Stomach (tissue), 7 donors: ENCODE measurements around the genes HSD3B7 and ZNF267.

GRCh38 chr16:30813785-30814648 is 27.0 kb upstream of the ZNF629 start:
- PRO-cap: bidirectional peak, plus-strand start at chr16:30814581, minus-strand start at chr16:30814462
- RAMPAGE, long total RNA, 5 experiments: no peak in any of the 5 experiments
- RRBS: 1% methylated on average over 12 of the region's 46 CpGs

GRCh38 chr16:30947783-30948902 is 725 bp upstream of the ORAI3 start:
- PRO-cap: unidirectional peak, plus-strand start at chr16:30948642
- RAMPAGE, long total RNA, 5 experiments: start-site peak on the plus strand in 1 of 5 experiments, at chr16:30947668-30948539 at its widest, 20 reads per replicate
- RRBS: 19% methylated on average over 15 of the region's 54 CpGs

DNA sequence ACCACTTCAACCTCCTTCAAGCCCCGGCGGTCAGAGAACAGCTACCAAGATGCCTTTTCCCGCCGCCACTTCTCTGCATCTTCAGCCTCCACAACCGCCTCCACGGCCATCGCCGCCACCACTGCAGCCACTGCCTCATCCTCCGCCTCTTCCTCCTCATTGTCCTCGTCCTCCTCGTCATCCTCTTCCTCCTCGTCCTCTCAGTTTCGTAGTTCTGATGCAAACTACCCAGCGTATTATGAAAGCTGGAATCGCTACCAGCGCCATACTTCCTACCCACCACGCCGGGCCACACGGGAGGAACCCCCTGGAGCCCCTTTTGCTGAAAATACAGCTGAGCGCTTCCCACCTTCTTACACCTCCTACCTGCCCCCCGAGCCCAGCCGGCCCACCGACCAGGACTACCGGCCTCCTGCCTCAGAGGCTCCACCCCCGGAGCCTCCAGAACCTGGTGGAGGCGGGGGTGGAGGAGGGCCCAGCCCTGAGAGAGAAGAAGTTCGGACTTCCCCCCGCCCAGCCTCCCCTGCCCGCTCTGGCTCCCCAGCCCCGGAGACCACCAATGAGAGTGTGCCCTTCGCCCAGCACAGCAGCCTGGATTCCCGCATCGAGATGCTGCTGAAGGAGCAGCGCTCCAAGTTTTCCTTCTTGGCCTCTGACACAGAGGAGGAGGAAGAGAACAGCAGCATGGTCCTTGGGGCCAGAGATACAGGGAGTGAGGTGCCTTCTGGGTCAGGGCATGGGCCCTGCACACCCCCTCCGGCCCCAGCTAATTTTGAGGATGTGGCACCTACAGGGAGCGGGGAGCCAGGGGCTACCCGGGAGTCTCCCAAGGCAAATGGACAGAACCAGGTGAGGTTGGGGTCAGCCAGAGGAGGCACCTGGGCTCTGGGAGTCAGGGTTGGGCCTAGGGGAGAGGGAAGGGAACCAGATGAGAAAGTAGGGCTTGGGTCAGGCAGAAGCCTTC is 7.3 kb downstream of the SETD1A start:
- PRO-cap: no peak
- RAMPAGE, long total RNA, 5 experiments: no peak in any of the 5 experiments
- RRBS: 87% methylated on average over 9 of the region's 37 CpGs

- PRO-cap: unidirectional peak, plus-strand start at chr16:30985221
- RAMPAGE, long total RNA, 5 experiments: start-site peak on the plus strand in 2 of 5 experiments, at chr16:30985182-30985253 at its widest, 26 to 58 reads per replicate
- RRBS: 5% methylated on average over 4 of the region's 20 CpGs
These were observed at the start of gene HSD3B7 for GRCh38 chr16:30984818-30985400. HSD3B7 (plus strand) TSS chr16:30985207.

- PRO-cap: no peak
- RAMPAGE, long total RNA, 5 experiments: start-site peak on the plus strand in 1 of 5 experiments, at chr16:30985711-30986132 at its widest, 9 reads per replicate
- RRBS: 33% methylated on average over 1 of the region's 26 CpGs
These were observed 701 bp downstream of the HSD3B7 start for GRCh38 chr16:30985401-30986415.

DNA sequence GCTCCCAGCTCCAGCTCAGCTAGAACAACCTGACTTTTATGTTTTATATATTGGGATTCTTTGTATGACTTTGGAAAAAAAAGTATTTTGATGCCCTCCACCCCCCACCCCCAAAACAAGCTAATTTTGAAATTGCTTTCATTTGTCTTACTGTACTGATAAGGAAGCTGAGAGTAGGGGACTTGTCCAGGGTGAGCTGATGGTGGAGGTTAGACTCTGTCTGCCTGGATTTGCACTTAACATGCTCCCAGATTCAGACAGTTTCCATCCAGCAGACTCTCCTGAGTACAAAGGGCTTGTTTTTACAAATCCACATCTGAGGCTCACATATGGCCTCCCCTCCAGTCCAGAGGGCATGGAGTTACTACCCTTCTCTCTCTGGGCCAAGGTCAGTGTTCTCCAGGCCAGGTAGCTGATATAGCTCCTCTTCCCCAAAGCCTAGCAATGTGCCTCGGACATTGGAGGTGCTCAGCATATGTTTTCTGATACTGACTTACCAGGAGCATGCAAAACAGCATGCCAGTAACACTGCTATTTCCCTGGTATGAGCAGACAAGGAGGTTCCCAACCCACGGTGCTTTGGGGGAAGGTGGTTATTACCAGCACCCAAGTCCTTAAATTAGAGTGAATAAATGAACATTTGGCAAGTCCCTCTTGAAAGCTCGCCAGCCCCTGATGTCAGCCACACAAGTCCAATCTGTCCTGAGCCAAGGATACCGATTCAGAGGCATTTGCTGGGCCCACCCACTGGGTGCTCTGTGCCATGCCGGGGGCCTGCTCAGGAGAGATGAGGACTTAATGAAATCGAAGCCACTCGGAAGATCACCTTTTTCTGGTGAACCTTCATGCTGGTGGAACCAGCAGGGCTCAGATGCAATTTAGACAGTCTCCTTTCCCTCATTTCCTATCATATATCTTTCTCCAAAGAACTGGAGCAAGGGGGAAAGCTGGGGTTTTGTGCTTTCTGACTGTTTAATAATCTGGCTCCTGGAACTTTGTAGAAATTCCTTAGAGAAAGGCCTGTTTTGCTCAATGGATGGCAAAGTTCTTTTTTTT is 11.2 kb downstream of the STX1B start:
- PRO-cap: no peak
- RAMPAGE, long total RNA, 5 experiments: no peak in any of the 5 experiments
- RRBS: no CpG with 5 or more reads among the region's 7 CpGs

- PRO-cap: no peak
- RAMPAGE, long total RNA, 5 experiments: no peak in any of the 5 experiments
- RRBS: 98% methylated on average over 7 of the region's 42 CpGs
These were observed 10.4 kb downstream of the ZNF668 start for GRCh38 chr16:31063579-31064160.

DNA sequence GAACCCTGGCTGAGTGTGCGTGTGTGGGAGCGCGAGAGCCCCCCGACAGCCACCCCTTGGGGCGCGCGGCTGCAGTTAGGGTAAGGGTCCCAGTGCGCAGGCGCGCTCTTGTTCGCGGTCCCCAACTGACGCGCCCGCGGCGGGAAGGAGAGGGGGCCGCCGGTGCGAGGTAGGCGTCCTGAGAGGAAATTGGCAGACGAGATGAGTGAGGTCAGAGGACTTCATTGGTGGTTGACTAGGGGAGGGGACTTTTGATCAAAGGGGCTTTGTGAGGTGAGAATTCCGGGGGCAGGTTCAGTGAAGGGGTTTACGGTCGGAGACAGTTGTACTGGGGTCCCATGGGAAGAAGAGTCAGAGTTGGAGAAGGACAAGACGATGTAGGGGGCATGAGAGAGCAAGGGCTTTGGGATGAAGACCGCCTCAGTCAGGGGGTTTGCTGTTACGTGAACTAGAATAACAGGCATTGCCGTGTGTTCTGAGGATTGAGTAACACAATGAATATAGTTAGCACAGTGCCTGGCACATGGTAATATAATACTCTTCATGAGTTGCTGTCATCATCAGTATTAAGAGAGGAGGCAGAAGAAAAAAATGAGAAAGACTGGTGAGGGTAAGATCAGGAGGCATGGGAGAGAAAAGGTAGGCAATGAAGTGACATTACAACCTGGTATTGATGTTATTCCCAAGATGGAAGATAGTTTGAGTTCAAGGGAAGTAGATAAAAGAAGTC is 495 bp downstream of the ZNF646 start:
- PRO-cap: unidirectional peak, plus-strand start at position 195 of the sequence
- RAMPAGE, long total RNA, 5 experiments: start-site peak on the plus strand in 1 of 5 experiments, centred at positions 44 to 324 of the sequence, 5 to 10 reads per replicate
- RRBS: 2% methylated on average over 4 of the region's 29 CpGs

- PRO-cap: unidirectional peak, minus-strand start at chr16:31141975; bidirectional peak, plus-strand start at chr16:31142508, minus-strand start at chr16:31142212
- RAMPAGE, long total RNA, 5 experiments: no peak in any of the 5 experiments
- RRBS: no CpG with 5 or more reads among the region's 19 CpGs
These were observed 6.3 kb upstream of the PRSS8 start for GRCh38 chr16:31141662-31142360.

DNA sequence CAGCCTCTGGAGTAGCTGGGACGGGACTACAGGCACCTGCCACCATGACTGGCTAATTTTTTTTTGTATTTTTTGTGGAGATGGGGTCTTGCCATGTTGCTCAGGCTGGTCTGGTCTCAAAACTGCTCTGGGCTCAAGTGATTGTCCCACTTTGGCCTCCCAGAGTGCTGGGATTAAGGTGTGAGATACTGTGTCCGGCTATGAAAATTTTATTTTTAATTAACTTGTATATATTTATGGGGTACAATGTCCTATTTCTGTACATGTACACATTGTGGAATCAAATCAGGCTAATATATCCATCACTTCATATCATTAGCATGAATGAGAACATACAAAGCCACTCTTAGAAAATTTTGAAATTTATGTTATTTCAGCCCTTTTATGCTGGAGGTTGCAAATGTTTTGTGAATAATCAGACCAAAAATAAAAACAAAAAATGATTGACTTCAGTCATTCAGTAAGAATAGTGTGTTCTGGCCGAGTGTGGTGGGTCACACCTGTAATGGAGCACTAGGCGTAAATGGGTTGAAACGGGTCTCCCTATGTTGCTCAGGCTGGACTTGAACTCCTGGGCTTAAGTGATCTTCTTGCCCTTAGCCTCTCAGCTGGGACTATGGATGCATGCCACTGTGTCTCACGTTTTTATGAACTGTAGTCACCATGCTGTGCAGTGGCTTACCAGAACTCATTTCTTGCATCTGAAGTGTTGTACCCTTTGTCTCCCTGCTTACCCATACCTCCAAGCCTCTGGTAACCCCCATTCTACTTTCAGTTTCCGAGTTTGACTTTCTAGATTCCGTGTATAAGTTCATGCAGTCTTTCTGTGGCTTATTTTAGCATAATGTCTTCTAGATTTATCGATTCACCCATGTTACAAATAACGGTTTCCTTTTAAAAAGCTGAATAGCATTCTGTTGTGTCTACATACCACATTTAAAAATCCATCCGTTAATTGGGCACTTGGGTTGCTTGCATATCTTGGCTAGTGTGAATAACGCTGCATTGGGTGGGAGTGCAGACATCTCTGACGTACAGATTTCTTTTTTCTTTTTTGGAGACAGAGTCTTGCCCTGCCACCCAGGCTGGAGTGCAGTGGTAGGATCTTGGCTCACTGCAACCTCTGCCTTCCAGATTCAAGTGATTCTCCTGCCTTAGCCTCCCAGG is 7.8 kb downstream of the PYCARD start:
- PRO-cap: no peak
- RAMPAGE, long total RNA, 5 experiments: no peak in any of the 5 experiments
- RRBS: no CpG with 5 or more reads among the region's 13 CpGs

GRCh38 chr16:31362016-31362604 is 7.1 kb downstream of the ITGAX start:
- PRO-cap: no peak
- RAMPAGE, long total RNA, 5 experiments: no peak in any of the 5 experiments
- RRBS: no CpG with 5 or more reads among the region's 5 CpGs

- PRO-cap: no peak
- RAMPAGE, long total RNA, 5 experiments: start-site peak on the plus strand in 1 of 5 experiments, at chr16:31362804-31363261 at its widest, 7 reads per replicate
- RRBS: no CpG with 5 or more reads among the region's 26 CpGs
These were observed 8.0 kb downstream of the ITGAX start for GRCh38 chr16:31362743-31363657.

GRCh38 chr16:31371287-31371770 is 16.4 kb downstream of the ITGAX start:
- PRO-cap: no peak
- RAMPAGE, long total RNA, 5 experiments: no peak in any of the 5 experiments
- RRBS: 71% methylated on average over 4 of the region's 20 CpGs

DNA sequence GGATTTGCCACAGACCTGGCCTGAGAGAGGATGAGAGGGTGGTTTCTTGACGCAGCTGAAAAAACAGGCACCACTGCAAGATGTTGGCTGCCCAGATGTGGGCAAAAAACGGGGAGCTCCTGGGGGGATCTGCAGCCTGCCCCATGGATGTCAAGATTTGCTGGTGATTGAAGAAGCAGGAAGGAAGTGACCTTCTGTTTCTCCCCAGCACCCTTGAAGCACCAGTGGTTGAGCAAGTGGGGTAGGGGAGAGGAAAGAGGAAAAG is 6.9 kb downstream of the ITGAD start:
- PRO-cap: no peak
- RAMPAGE, long total RNA, 5 experiments: no peak in any of the 5 experiments
- RRBS: no CpG with 5 or more reads among the region's 2 CpGs

DNA sequence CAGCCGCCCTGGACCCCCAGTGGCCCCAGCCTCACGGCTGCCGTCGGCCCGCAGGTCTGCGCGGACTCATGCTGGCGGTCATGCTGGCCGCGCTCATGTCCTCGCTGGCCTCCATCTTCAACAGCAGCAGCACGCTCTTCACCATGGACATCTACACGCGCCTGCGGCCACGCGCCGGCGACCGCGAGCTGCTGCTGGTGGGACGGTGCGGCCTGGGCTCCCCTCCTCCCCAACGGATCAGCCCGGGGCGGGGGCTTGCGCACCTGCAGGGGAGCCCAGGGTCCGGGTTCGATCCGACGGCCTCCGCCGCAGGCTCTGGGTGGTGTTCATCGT is 5.6 kb downstream of the SLC5A2 start:
- PRO-cap: unidirectional peak, minus-strand start at position 235 of the sequence
- RAMPAGE, long total RNA, 5 experiments: no peak in any of the 5 experiments
- RRBS: 29% methylated on average over 11 of the region's 34 CpGs

- PRO-cap: no peak
- RAMPAGE, long total RNA, 5 experiments: start-site peak on the plus strand in 1 of 5 experiments, at chr16:31703074-31703317 at its widest, 10 reads per replicate
- RRBS: no CpG with 5 or more reads among the region's 6 CpGs
These were observed 9.9 kb upstream of the KRBOX5 start for GRCh38 chr16:31703095-31703643.

GRCh38 chr16:31711273-31711848 is 1.7 kb upstream of the KRBOX5 start:
- PRO-cap: no peak
- RAMPAGE, long total RNA, 5 experiments: start-site peak on the plus strand in 1 of 5 experiments, at chr16:31711231-31712121 at its widest, 21 reads per replicate
- RRBS: no CpG with 5 or more reads among the region's 8 CpGs

- PRO-cap: bidirectional peak, plus-strand start at chr16:31873811, minus-strand start at chr16:31873648
- RAMPAGE, long total RNA, 5 experiments: start-site peak on the plus strand in 3 of 5 experiments, at chr16:31873765-31873841 at its widest, 78 to 305 reads per replicate
- RRBS: 1% methylated on average over 22 of the region's 59 CpGs
These were observed at the start of gene ZNF267 for GRCh38 chr16:31873688-31874627. ZNF267 (plus strand) TSS chr16:31873807.

- PRO-cap: no peak
- RAMPAGE, long total RNA, 5 experiments: no peak in any of the 5 experiments
- RRBS: no CpG with 5 or more reads among the region's 25 CpGs
These were observed 849 bp downstream of the TP53TG3D start for GRCh38 chr16:32253959-32254311.

DNA sequence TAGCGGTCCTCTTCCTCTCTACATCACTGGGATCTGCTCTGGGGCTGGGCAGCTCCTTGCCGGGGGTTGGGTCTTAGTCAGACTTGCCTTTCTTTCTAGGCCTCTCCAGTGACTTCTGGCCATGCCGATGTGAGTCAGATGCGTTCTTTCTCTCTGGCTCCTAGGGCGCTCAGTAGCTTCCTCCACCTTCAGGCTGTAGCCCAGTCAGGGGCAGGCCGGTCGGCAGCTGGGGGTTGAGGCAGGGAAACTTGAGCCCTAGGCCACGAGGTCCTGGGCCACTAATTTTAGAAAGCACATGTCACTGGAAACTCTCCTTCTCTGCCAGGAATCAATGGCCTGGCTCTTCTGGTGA is 192.3 kb upstream of the TP53TG3 start:
- PRO-cap: no peak
- RAMPAGE, long total RNA, 5 experiments: no peak in any of the 5 experiments
- RRBS: no CpG with 5 or more reads among the region's 8 CpGs